ENCODE data around the gene BRSK2.

GRCh38 chr11:680385-680927 lies 14.6 kb downstream of the DEAF1 start:
- RRBS, result 97% methylated on average over 3 of the region's 22 CpGs

DNA sequence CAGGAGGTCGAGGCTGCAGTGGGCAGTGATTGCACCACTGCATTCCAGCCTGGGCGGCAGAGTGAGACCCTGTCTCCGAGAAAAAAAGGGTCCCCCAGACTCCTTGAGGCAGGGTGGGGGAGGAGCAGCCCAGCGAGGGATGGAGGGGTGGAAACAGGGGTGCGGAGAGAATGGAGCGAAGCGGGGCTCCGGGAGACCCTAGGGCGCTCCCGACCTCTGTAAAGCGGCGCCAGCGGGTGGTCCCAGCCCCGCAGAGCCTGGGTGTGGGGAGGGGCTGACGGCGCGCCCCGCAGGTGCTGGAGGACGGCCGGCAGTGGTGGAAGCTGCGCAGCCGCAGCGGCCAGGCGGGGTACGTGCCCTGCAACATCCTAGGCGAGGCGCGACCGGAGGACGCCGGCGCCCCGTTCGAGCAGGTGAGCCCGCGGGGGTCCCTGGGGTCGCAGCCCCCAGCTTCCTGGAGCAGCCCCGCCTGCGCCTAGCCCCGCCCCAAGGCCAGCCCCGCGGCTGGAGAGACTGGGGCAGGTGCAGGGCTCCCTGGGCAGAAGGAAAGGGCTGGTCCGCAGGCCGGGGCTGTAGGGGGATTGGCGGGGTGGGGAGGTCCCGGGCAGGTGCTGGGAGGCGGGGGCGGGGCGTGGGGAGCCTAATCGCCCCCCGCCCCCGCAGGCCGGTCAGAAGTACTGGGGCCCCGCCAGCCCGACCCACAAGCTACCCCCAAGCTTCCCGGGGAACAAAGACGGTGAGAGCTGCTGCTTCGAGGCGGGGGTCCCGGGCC lies 19.6 kb downstream of the EPS8L2 start:
- RRBS, result 90% methylated on average over 12 of the region's 60 CpGs

DNA sequence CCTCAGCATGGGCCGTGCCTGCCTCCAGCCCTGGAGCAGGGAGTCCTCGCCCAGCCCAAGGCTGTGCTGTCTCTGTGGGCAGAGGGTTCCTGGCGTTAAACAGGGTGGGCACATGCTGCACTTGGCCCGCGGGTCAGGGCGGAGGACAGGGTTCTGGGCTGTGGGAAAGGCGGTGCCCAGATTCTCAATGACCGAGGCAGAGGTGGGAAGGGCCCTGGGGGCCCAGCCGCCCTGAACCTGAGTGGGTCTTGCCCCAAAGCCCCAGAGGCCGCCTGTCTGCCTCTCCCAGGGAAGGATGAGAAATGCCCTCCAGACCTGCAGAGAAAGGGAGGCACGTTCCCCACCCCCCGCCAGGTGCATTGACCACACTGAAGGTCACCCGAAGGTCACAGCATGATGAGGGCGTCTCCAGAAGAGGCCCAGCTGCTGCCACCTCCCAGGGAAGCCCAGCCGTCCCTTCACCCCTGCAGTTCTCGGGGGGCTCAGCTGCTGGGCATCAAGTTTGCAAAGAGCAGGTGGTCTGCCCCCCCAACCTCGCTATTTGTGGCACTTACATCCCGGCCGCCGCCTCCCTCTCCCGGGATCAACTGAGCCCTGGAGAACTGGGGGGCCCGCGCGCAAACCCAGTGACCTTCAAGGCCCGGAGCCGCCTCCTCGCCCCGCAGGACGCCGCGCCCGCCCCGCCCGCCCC lies 431 bp downstream of the CEND1 start:
- RRBS, result 4% methylated on average over 14 of the region's 34 CpGs

GRCh38 chr11:791520-792644 lies 2.0 kb upstream of the CEND1 start:
- RRBS, result 97% methylated on average over 10 of the region's 60 CpGs

DNA sequence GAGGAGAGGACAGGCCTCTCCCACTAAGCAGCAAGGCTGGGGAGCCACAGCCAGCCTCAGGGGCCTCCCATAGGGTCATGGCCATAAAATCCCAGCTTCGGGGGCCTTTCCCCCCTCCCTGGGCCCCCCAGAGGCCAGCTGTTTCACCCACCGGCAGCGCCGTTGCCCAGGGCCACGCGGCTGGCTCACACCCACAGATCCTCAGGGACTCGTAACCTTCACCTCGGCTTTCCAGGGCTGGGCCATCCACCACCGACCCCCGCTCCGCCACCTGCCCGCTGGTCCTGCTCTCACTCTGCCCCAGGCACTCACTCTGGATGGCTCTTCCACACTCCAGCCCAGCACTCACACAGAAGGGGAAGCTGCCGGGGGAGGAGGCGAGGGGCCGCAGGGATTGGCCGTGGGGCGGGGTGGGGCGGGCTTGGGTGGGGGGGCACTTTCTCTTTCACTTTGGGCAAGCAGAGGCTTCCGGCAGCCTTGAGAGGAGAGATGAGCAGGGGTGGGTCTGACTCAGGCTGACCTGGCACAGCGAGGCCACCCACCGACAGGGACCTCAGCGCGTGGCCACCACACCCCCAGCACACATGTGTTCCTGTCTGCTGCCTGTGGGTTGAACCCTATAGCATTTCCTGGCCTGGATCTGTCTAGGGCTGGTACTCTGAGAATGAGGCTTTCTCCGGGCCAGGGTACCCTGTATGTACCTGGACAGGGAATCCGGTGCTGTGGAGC lies 2.0 kb downstream of the SLC25A22 start:
- RRBS, result 23% methylated on average over 3 of the region's 25 CpGs

DNA sequence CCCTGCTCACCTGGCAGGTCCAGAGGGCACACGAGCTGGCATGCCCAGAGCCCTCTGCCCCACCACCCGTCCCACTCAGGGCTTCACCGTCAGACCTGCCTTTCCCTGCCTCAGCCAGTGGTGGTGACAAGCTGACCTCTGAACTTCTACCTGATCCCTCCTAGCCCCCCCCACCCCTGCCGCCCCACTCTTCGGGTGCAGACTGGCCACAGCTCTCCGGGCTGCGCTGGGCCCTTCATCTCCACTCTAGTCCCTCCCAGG lies 1.4 kb downstream of the SLC25A22 start:
- RRBS, result no CpG with 5 or more reads among the region's 7 CpGs

DNA sequence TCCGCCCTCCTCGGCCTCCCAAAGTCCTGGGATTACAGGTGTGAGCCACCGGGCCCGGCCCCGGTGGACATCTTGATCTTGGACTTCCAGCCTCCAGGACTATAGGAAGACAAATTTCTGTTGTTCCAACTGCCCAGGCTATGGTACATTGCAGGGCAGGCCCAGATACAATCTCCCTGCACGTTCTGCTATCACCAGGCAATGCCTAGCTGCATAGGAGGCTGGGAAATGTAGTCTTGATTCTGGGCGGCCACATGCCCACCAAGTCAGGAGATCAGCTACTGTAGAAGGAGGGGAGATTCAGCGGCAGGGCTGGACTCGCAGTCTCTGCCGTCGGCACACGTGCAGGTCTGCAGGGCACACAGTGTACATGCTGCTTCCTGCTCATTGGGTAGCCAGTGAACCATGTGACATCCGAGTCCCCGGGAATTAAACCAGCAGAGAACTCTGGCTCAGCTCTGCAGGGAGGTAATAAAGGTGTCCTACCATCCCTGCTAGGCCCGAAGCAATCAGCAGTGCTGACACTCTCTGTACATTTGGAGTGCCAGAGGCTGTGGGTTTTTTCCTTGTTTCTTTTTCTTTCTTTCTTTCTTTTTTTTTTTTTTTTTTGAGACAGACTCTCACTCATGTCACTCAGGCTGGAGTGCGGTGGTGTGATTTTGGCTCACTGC lies 6.5 kb upstream of the AP2A2 start:
- RRBS, result no CpG with 5 or more reads among the region's 16 CpGs

DNA sequence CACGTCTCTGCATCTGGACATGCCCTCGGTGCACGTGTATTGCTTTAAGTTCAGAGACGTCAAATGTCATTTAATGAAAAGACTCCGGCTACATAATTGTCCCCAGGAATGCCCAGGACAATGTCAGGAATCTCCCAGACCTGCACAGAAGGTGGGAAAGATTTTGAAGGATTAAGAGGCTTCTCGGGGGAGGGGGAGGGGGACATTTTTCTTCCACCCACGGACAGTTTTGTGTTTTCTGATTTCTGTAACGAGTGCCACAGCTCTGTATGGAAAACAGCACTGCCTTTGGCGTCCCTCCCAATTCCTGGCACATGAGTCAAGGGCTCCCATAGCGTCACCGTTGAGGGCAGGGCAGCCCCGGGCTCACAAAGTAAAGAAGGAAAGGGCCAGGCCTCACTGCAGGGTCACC lies 24.2 kb upstream of the MUC6 start:
- RRBS, result no CpG with 5 or more reads among the region's 12 CpGs

DNA sequence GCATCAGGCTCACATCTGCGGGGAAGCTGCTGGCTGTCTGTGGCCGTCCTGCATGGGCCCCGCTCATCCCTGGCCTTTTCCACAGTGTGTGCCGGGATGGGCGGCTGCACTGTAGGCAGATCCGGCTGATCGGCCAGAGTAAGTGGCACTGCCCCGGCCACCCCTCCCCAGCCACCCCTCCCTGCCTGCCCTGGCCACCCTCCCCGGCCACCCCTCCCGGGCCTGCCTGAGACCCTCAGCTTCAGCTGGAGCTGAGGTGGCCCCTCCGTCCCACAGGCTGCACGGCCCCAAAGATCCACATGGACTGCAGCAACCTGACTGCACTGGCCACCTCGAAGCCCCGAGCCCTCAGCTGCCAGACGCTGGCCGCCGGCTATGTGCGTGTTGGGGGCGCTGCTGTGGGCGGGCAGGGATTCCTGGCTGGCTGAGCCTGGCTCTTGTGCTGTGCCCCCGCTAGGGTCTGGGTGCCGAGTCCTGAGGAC lies 49.0 kb upstream of the MUC6 start:
- RRBS, result 44% methylated on average over 2 of the region's 22 CpGs

DNA sequence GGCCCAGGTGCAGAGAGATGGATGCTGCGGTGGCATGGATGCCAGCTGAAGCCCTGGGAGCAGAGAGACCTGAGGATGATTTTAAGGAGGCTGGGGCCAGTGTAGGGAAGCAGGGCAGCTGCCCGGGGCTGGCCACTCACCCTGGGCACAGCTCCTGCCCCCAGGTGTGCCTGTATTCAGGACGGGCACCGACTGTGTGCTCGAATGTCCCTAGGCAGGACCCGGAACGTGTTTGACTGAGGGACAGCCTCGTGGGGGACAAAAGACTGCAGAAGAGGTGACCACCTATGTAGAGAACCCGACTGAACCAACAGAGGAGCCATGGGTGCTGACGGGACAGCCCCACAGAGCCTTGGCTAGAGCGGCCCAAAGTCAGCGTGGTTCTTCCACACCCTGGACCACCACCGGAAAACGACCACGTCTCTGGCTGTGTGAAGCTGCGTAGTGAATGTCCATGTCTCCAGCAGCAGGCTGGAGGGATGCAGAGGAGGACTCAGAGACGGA lies 17.8 kb upstream of the MUC5B start:
- RRBS, result 76% methylated on average over 4 of the region's 17 CpGs

DNA sequence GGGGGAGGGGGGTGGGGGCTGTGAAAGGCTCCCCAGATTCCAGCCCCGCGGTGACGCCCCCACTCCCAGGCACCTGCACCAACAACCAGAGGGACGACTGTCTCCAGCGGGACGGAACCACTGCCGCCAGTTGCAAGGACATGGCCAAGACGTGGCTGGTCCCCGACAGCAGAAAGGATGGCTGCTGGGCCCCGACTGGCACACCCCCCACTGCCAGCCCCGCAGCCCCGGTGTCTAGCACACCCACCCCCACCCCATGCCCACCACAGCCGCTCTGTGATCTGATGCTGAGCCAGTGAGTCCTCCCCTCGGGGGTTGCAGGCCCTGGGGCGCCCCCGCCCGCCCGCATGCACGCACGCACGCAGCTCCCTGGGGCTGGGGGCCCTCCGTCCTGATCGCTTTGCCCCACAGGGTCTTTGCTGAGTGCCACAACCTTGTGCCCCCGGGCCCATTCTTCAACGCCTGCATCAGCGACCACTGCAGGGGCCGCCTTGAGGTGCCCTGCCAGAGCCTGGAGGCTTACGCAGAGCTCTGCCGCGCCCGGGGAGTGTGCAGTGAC lies 32.2 kb downstream of the MUC5B start:
- RRBS, result 85% methylated on average over 7 of the region's 31 CpGs

- RRBS, result no CpG with 5 or more reads among the region's 26 CpGs
Measured at GRCh38 chr11:1262584-1263315, 39.9 kb downstream of the MUC5B start.

DNA sequence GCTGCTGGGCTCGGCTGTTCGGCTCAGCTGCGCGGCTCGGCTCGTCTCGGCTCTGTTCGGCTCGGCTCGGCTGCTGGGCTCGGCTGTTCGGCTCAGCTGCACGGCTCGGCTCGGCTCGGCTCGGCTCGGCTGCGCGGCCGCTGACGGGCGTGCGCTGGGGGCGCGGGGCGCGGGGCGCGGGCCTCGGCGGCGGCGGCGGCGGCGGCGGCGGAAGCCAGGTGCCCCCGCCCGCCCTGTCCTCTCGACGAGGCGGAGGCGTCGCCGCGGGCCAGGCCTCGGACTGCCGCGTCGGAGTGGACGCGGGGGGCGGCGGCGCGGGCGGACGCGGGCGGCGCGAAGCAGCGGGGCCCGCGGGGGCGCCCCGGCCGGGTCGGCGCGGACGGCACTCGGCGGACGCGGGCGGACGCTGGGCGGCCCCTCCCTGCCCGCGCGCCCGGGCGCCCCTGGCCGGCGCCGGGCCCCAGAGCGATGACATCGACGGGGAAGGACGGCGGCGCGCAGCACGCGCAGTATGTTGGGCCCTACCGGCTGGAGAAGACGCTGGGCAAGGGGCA lies at the start of gene BRSK2:
Gene BRSK2 (plus strand): TSS at position 118 of the 554 bp plus-strand sequence.
- RRBS, result 4% methylated on average over 28 of the region's 100 CpGs

- RRBS, result no CpG with 5 or more reads among the region's 9 CpGs
Measured at GRCh38 chr11:1535276-1535788, 36.7 kb downstream of the DUSP8 start.

DNA sequence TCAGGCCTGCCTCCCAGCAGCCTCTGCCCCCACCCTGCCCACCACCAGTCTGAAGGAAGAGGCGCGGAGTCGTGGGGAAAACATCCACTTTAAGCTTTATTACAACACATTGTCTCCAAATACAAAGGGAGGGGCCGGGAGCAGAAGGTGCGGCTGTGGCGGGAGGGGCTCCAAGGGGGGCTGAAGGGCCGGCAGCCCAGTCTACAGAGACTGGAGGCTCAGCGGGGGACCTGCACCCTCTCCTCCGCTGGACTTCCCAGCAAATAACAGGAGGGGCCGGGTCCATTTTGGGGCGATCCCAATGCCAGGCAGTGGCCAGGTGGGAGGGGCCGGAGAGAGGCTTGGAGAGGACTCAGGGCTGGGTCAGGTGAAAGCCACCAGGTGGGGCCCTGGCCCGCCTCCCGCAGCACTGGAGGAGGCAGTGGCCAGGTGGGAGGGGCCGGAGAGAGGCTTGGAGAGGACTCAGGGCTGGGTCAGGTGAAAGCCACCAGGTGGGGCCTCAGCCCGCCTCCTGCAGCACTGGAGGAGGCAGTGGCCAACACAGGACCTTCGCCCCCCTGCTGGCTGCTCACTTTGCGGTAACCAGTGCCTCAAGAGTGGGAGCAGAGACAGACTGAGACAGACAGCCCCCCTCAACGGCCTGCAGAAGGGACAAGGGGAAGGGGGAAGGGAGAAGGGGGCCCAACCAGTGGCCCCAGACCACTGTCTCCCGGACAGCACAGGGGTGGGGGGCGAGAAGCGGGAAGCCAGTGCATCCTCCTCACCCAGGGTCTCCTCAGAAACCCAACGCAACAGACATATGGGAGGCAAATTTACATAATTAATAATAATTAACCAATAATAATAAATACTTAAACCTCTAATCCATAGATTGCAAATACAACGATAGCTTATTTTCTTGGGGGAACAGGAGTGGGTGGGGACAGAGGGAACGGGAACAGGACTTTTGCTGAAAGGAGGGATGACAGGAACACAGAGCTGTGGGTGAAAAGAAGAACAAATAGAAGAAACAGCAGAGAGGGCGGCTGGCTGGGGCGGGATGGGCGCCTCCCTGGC lies 17.8 kb downstream of the DUSP8 start:
- RRBS, result 9% methylated on average over 9 of the region's 28 CpGs

GRCh38 chr11:1654573-1655101 lies 25.1 kb downstream of the KRTAP5-5 start:
- RRBS, result no CpG with 5 or more reads among the region's 15 CpGs

GRCh38 chr11:1748056-1748580 lies 2.3 kb downstream of the IFITM10 start:
- RRBS, result 97% methylated on average over 5 of the region's 40 CpGs

DNA sequence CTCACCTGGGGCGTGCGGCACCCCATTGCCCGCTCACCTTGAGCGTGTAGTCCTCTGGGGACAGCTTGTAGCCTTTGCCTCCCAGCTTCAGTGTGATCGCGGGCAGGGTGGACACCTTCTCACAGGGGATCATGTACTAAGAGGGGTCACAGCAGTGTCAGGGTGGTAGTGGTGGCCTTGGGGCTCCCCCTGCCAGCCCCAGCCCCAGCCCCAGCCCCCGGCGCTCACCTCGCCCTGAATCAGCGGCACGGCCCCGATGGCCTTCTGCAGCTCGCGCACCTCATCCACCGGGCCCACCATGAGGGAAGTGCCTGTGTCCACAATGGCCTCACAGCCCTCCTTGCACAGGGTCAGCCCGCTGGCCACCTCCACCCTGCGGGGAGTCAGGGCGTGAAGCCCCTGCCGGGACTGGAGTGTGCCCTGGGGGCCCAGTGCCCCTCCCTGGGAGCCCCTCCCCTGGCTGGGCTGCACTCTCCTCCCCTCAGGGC lies 3.4 kb upstream of the IFITM10 start:
- RRBS, result 96% methylated on average over 9 of the region's 19 CpGs

GRCh38 chr11:1830590-1831159 lies 4.1 kb upstream of the SYT8 start:
- RRBS, result no CpG with 5 or more reads among the region's 23 CpGs

- RRBS, result 2% methylated on average over 4 of the region's 13 CpGs
Measured at GRCh38 chr11:1837851-1838169, 971 bp upstream of the TNNI2 start.